RPMI7951 (cell line): ENCODE measurements around the genes NOL6, RPP25L and DCTN3.

GRCh38 chr9:32537573-32538371, 11.8 kb upstream of the RIGI start:
- RAMPAGE, long total RNA: no peak

DNA sequence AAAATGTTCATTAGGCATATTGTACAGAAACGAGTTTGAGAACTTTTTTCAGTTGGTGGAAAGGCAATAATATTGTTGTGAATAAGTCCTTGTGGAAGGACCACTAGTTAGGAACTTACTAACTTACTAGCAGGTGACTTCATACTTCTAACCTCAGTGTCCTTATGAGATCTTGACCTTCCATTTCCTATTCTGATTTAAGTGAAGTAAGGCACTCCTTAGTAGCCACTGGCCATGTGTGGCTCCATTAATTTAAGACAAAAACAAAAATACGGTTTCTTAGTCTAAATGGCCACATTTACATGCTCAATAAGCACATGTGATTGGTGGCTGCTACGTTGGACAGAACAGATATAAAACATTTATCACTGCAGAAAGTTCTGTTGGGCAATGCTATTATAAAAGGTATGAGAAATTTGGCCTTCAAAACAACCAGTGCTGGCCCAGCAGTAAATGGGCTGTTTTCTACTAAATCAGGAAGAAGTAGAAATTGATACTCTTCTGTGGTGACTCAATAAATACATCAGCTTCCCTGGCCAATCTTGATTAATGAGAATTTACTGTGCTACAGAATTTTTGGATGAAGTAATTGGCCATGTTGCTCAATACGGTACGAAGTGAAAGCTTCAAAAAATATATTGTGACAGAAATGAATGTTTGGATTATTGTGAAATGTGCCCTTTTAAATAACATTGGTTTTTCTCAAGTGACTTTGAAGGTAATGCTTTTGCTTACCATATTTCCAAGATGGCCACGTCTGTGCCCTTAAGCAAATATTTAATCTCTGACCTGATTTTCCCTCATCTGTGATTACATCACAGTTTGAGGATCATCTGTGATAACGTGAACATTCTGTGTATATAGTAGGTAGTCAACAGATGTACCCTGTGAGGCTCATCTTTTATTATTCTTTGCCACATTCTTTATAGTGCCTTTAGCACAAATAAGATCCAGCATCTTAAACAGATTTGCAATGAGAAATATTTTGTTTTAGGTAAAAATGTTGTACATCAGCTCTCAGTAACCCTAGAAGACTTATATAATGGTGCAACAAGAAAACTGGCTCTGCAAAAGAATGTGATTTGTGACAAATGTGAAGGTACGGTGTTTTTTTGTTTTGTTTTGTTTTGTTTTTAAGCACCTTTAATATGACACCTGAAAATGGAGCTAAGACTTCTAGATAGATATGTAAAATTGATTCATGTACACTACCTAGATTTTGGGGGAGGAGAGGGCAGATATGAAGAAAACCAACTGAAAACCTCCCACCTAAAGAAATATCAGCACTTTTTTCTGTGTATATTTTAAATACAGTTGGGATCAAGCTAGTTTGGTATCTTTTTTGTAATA, 4.3 kb downstream of the DNAJA1 start:
- RAMPAGE, long total RNA: no peak

DNA sequence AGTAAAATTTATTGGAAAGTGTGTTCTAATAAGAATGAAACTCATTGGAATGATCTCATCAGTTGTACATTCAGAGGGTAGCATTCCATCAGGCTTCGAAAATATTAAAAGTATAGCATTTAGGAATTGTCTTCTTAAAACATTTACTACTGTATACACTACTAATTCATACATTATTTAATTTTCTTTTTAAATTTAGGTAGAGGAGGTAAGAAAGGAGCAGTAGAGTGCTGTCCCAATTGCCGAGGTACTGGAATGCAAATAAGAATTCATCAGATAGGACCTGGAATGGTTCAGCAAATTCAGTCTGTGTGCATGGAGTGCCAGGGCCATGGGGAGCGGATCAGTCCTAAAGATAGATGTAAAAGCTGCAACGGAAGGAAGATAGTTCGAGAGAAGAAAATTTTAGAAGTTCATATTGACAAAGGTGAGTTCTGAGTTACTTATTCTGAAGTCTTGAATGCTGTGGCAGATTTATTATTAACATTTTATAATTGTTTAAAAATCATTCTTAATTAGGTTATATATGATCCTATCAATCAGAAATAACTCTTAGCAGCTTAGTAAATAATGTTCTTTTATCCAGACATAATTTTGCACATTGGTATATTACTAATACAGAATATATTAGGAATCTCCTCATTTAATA, 5.3 kb downstream of the DNAJA1 start:
- RAMPAGE, long total RNA: no peak

GRCh38 chr9:33082096-33082603, 5.7 kb upstream of the SMU1 start:
- RAMPAGE, long total RNA: no peak

GRCh38 chr9:33139133-33140350, 27.6 kb downstream of the B4GALT1 start:
- RAMPAGE, long total RNA: no peak

- RAMPAGE, long total RNA: no peak
Measured at GRCh38 chr9:33158928-33159980, 7.9 kb downstream of the B4GALT1 start.

- RAMPAGE, long total RNA: no peak
Measured at GRCh38 chr9:33172160-33173166, 5.3 kb upstream of the B4GALT1 start.

DNA sequence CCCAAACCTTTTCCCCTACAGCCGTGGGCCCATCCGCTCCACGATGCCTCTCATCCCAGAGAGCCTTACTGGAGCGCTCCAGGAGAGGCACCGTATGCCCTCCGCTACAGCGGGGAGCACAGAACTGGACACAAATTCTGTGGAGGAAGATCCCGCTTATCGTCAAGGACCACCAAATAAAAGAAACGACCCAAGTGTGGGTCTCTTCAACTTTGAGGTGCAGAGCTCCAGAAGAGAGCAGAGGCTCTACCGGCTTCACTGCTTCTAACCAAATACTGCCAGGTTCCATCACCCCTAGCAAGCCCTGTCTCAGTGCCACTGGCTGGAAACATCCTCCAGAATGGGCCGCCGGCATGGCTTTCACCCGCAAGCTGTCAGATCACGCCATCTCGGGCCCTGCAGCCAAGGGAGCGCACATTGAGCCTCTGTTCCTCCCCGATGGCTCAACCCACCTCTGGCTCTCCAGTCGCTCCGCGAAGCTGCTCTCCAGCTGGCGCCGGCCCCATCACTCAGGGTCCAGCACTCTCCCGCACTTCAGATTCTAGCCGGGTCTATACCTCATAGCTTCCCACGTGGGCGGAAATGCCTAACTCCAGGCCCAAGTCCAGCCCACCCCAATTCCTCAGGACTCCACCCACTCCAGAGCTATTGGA, at the start of gene NOL6:
Gene NOL6, minus strand, starts transcription at position 588 of the 653 bp plus-strand sequence.
- RAMPAGE, long total RNA: no peak

DNA sequence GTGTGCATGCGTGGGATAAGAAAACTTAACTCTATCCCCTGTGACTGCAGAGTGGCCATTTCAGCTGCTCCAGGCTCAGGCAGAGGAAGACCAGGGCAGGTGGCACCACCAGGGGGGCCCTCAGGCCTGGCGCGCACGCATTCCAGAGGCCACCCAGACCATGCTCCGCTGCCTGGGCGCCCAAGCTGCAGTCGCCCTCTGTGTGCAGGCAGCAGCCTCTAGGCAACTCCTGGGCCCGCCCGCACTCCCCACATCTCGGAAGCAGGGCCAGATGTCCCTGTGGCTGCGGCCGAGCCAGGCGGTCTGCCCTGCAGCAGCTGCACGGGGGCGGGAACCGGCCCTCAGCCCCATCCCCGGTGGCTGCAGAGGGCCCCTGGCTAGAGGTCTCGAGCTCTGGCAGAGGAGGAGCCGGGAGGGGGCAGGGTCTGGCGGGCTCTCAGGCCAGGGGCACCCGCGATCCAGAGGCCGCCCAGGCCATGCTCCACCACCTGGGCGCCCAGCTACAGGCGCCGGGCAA, 626 bp upstream of the ANKRD18B start:
- RAMPAGE, long total RNA: no peak

GRCh38 chr9:33770458-33770920, 24.9 kb upstream of the PRSS3 start:
- RAMPAGE, long total RNA: no peak

DNA sequence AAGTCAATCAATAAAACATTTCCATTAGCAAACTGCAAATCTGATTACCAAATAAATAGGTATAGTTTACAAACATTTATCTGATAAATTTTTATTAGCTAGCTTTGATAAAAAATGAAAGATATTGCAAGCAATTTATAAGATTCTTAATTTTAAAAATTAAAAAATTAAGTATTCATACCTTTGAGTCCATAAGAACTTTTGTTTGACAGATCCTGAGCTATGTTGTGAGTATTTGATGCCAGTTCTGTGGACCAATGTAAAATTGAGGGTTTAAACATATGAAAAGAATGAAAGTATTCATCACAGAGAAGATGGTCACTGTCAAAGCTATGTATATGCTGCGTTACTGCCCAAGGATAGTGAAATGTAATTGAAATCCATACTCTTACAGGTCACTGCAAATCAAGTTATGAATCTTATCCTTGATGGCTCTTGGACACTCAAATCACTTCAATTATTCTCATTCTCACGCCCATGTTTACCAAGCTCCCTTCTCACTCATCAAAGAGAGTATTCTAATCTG, 85.1 kb downstream of the UBAP2 start:
- RAMPAGE, long total RNA: no peak

DNA sequence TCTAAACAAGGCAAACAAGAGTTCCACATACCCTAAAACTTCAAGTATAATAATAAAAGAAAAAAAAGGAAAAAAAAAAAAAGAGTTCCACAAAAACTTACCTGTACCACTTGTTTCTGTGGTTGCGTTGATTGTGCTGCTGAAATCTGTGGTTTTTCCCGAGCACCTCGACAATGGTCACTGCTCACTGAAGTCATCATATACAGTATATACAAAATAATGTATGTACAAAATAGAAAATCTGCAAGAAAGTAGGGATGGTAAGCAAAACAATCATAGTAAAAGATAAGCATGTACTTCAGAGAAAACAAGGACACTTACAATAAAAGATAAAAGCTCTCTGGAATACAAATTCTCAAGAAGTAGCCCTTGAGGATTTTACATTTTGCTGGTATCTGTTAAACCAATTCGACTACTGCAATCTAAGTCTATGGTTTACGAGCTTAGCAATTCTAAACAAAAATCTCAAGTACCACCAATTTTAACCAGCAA, 31.7 kb downstream of the UBAP2 start:
- RAMPAGE, long total RNA: no peak

DNA sequence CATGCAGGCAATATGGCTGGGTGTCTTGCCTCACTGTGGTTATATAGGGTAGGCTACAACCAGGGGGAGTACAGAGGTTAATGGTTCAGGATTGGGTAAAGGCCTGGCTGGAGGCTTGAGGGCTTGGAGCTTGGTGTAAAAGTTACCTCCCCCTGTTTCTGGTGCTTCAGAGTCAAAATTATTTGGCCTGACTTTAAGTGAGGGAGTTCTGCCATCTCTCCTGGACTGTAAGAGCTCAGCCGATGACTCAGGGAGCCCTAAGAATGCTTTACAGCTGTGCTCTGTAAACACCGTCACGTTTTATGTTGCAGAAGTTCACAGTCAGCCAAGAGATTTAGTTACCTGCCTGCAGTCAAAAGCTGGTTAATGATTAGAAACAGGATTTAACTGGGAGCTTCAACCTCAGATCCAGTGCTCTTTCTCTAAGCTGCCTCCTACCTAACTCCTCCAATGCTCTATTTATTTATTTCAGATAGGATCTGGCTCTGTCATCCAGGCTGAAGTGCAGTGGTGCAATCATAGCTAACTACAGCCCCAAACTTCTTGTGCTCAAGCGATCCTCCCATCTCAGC, 24.4 kb upstream of the UBAP2 start:
- RAMPAGE, long total RNA: no peak

- RAMPAGE, long total RNA: no peak
Measured at GRCh38 chr9:34186401-34186764, 7.5 kb downstream of the UBAP1 start.

GRCh38 chr9:34380569-34381266, 4.0 kb upstream of the MYORG start:
- RAMPAGE, long total RNA: no peak

GRCh38 chr9:34560190-34560736, 29.3 kb downstream of the CNTFR start:
- RAMPAGE, long total RNA: no peak

DNA sequence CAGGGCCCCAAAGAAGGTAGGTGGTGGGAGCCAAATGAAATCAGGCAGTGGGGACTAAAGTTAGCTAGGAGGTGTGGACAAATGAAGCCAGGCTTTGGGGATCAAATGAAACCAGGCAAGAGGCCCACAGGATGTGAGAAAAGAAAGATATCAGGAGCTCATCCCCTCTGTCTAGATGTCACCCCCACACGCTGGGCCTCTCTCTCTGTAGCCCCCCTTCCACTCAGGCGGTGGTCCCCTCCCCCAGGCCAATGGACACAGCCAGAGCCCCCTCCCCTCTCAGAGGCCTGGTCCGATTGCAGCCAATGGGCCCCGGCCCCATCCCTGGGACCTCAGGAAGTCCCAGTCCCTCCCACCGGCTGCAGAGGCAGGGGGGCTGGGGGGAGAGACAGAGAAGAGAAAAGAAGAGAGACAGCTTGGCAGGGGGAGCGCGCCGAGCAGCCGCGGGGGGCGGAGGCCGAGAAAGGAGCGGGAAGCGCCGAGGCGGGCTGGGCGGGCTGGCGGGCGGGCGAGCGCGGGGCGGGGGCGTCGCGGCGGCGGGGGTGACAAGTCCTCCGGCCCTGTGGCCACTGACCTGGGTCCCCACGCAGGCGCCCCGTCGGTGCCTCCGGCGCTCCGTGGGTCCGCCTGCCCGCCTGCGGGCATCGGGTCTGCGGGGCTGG, 12.0 kb downstream of the CNTFR start:
- RAMPAGE, long total RNA: no peak

DNA sequence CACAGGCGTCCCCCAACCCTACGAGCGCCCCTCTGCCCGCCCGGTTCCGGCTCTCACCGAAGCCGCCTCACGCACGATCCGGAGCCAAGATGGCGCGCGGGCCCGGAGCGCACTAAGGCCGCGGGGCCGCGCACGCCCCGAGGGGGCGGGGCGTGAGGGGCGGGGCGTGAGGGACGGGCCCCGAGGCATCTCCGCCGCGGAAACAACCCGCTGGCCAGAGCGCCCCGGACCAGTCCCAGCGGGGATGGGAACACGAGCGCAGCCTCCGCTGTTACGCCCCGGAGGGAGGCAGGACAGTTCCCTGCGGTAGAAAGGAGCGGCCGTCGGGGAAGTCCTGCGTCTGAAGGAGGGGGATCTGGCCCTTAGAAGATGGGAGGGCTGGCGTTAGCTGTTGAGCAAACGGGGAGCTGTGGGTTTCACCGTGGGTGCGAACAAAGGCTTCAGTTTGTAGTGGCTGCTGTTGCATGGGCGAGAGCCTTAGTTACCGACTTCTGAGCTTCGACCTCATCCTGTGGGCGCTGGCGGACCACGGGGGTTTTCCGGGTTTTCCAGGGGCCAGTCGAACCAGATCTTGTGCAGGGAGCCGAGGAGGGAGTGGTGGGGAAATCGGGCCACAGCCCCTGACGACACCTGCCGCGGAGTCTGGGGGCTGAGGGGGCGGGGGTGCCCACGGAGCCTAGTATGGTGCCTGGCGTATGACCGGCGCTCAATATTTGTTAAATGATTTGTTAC, at the start of gene RPP25L:
Gene RPP25L, minus strand, starts transcription at position 91 of the 732 bp plus-strand sequence.
- RAMPAGE, long total RNA: start-site peak on the minus strand centred at position 108 of the sequence, 45 bp wide, 57 and 20 reads in 2 replicates

DNA sequence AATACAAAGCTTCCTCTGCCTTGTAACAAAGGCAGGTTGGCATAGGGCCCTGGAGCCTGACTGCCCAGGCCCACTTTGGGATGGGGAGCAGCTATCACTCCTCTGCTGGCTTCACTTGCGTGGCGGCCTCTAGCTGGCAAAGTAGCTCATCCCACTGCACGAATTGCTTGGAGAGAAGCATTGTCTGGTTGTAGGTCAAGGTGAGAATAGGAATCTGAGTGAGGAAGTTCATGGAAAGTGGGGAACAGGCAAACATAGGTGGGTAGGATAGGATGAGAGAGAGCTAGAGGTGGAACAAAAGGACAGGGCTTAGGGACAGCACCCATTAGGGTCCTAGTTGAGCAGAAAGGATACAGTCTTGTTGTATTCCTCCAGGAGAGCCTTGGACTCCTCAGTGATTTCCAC, 1.8 kb upstream of the RPP25L start:
- RAMPAGE, long total RNA: no peak

- RAMPAGE, long total RNA: start-site peak on the minus strand at chr9:34620478-34620495, 175 and 689 reads in 2 replicates
Measured at GRCh38 chr9:34619670-34620973, at the start of gene DCTN3. TSS of gene DCTN3 (minus strand) at chr9:34620495.